Lung (tissue), 4 donors: Measurements from ENCODE around the genes CES1 and MT2A.

GRCh38 chr16:55832285-55833436 is at the start of gene CES1:
Gene CES1, minus strand, starts transcription at chr16:55833096.
- PRO-cap = no peak
- RAMPAGE, long total RNA = start-site peak on the minus strand at chr16:55833091-55833166, 152 and 53 reads in 2 replicates
- RRBS = 6% methylated on average over 12 of the region's 46 CpGs

GRCh38 chr16:56193427-56193956 is 2.2 kb downstream of the GNAO1 start:
- PRO-cap = no peak
- RAMPAGE, long total RNA = no peak
- RRBS = no CpG with 5 or more reads among the region's 24 CpGs

GRCh38 chr16:56211532-56212060 is 20.3 kb downstream of the GNAO1 start:
- PRO-cap = no peak
- RAMPAGE, long total RNA = no peak
- RRBS = no CpG with 5 or more reads among the region's 7 CpGs

GRCh38 chr16:56336247-56336754 is 89.0 kb downstream of the AMFR start:
- PRO-cap = no peak
- RAMPAGE, long total RNA = no peak
- RRBS = no CpG with 5 or more reads among the region's 8 CpGs

GRCh38 chr16:56470259-56470911 is 19.0 kb downstream of the OGFOD1 start:
- PRO-cap = no peak
- RAMPAGE, long total RNA = no peak
- RRBS = no CpG with 5 or more reads among the region's 3 CpGs

GRCh38 chr16:56546813-56547969 is 17.7 kb upstream of the MT4 start:
- PRO-cap = no peak
- RAMPAGE, long total RNA = no peak
- RRBS = no CpG with 5 or more reads among the region's 18 CpGs

DNA sequence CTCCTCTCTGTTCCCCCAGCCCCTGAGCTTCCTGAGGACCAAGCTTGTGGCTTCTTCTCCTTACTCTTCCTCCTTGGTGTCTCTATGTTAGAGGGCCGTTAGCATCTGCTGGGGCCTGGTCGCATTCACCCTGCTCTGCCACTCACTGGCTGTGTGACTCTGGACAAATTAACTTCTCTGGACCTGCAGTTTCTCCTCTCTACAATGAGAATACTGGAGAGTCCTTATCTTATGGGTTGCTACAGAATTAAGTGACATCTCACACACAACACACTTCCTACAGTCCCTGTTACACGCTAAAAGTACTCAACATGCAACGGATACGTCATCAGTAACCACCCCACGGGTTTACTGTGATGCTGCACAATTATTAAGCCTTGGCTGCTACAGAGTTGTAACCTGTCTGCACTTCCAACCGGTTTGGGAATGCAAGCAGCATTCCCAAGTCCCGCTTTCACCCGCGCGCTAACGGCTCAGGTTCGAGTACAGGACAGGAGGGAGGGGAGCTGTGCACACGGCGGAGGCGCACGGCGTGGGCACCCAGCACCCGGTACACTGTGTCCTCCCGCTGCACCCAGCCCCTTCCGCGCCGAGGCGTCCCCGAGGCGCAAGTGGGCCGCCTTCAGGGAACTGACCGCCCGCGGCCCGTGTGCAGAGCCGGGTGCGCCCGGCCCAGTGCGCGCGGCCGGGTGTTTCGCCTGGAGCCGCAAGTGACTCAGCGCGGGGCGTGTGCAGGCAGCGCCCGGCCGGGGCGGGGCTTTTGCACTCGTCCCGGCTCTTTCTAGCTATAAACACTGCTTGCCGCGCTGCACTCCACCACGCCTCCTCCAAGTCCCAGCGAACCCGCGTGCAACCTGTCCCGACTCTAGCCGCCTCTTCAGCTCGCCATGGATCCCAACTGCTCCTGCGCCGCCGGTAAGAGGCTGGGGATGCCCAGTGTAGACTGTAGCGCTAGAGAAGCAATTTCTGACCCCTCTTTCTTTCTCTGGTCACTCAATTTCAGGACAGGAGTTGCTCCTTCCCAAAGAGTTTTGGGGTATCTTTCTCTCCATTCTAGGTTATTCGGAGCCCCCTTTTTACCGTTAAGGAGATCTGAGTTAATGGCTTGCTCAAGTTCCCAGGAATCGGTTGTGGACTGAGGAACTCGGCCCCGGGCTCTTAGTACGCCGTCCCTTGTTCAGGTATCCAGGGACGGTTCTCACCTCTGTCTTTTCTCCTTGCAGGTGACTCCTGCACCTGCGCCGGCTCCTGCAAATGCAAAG is at the start of gene MT2A:
Gene MT2A, plus strand, starts transcription at position 816 of the 1,262 bp plus-strand sequence.
- PRO-cap = bidirectional peak, plus-strand start at position 816 of the sequence, minus-strand start at position 613 of the sequence; unidirectional peak, plus-strand start at position 1,217 of the sequence
- RAMPAGE, long total RNA = start-site peak on the plus strand centred at position 814 of the sequence, 121 bp wide, 1,874 and 99 reads in 2 replicates
- RRBS = under 1% methylated on average over 20 of the region's 72 CpGs

DNA sequence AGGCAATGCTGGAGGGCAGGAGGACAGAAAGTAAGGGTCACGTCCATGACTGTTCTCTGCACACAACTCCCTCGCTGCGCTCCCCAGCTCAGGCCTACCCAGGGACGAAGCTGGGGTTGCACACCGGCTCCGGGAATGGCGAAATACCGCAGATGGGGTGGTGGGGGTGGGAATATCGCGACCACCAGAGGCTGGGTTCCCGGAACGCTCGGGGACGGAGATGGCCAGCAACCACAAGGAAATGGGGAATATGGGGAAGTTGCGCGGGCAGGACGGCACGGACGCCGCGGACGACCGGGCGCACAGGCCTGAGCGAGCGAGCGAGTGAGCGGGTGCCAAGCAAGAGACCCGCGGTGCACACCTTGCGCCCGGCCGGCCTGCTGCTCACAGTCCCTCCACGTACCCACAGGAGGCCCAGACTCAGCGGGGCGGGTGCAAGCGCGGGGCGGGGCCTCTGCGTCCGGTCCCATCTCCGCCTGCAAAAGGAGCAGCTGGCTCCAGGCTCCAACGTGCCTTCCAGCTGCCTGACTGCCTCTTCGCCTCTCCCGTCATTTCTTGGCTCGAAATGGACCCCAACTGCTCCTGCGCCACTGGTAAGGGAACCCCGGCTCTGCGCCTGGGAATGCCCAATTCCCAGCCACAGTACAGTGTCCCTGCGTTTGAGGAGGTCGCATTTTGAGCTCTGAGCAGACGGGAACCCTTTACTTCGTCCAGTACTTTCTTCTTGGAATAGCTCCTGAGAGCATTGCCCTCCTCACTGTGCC is 8.4 kb upstream of the MT1E start:
- PRO-cap = no peak
- RAMPAGE, long total RNA = no peak
- RRBS = 4% methylated on average over 27 of the region's 53 CpGs

- PRO-cap = no peak
- RAMPAGE, long total RNA = no peak
- RRBS = 0% methylated on average over 9 of the region's 34 CpGs
Observed at GRCh38 chr16:56643301-56643836, 4.9 kb downstream of the MT1A start.

DNA sequence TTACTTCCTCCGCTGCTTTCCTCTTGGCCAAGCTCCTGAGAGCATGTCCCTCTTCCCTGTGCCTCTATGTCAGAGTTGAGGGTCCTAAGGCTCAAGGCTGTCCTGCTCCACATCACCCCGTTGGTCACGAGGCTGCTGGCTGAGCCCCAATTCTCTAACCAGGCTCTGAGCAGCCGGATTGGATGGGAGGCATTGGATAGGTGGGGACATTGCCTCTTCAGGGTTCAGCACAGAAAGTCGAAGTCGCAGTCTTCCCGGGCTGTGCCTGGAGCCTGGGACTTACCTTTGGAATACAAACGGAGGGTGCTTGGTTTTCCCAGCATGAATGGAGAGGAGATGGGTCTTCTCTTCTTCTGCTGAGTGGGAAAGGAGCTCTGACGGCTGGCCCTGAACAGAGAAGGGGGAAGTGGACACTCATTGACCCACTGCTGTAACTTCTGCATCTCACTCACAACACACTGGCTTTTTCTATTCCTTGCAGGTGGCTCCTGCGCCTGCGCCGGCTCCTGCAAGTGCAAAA is 471 bp downstream of the MT1H start:
- PRO-cap = no peak
- RAMPAGE, long total RNA = no peak
- RRBS = 19% methylated on average over 4 of the region's 12 CpGs

- PRO-cap = no peak
- RAMPAGE, long total RNA = no peak
- RRBS = no CpG with 5 or more reads among the region's 7 CpGs
Observed at GRCh38 chr16:56814649-56815264, 50.2 kb upstream of the SLC12A3 start.

DNA sequence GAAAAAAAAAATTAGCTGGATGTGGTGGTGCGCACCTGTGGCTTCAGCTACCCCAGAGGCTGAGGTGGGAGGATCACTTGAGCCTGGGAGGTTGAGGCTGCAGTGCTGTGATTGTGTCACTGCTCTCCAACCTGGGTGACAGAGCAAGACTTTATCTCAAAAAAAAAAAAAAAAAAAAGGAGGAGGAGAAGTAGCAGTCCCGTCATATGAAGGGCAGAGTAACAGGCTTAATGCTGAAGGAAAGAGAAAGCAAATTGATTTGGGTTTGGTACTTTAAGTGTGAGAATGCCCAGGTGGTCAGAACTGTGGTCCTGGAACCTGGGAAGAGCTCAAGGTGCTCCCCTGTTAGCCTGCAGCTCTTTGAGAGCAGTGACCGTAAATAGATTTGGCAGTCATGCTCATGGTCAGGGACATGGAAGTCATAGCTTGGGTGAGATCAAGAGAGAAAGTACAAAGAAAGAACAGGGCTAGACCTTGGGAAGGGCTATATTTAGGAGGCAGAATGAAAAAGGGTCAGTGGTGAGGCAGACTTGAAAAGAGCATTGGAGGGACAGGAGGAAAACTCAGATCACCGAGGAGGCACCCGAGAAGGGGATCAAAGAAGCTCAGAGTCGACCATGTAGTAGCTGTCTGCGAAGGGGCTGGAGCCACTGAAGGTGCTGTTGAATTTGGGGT is 13.9 kb upstream of the HERPUD1 start:
- PRO-cap = no peak
- RAMPAGE, long total RNA = no peak
- RRBS = no CpG with 5 or more reads among the region's 7 CpGs

DNA sequence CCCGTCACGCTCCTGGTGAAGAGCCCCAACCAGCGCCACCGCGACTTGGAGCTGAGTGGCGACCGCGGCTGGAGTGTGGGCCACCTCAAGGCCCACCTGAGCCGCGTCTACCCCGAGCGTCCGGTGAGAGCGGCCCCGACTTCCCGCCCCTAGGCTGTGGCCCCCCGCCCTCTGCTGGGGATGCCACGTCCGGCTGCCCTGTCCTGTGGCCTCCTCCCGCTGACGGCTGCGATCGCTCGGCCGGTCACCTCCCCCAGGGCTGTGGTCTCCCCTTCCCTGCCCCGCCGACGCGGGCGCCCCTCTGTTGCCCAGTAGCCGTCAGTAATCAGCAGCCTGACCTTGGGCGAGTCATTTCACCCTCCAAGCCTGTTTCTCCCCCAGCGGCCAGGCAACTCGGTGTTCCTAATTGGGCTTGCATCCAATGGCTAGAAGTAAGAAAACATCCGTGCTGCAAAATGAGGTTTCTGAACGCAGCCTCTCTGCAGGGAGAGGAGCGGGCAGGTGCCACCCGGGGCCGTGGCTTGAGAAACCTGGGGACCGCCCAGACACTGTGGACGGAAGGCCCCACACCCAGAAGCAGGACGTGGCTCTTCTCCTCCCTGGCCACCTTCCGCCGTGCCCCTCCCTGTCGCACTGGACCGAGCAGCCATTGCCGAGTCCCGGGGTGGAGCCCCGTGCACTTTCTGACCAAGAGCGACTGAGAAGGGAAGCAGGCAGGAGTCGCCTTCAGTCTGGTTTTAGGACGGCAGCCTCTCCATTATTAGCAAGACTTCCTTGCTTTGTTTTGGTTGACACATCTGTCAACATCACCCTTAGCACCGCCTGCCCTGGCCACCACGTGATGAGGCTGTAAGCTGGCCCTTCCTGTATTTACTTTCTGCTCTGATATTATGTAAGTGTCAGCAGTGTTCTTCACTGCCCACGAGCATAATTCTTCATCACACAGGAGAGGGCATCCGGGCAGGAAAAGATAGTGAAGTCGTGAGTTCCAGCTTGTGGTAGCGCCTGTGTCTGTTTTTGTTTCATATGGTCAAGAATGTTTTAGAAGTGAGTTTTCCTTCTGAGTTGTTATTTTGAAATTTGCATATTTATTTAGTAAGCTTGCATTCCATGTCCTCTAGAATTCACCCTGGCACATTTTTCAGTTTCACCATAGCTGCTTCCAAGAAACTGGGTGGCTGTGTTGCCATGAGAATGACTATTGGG is 730 bp downstream of the HERPUD1 start:
- PRO-cap = no peak
- RAMPAGE, long total RNA = no peak
- RRBS = 2% methylated on average over 13 of the region's 58 CpGs

DNA sequence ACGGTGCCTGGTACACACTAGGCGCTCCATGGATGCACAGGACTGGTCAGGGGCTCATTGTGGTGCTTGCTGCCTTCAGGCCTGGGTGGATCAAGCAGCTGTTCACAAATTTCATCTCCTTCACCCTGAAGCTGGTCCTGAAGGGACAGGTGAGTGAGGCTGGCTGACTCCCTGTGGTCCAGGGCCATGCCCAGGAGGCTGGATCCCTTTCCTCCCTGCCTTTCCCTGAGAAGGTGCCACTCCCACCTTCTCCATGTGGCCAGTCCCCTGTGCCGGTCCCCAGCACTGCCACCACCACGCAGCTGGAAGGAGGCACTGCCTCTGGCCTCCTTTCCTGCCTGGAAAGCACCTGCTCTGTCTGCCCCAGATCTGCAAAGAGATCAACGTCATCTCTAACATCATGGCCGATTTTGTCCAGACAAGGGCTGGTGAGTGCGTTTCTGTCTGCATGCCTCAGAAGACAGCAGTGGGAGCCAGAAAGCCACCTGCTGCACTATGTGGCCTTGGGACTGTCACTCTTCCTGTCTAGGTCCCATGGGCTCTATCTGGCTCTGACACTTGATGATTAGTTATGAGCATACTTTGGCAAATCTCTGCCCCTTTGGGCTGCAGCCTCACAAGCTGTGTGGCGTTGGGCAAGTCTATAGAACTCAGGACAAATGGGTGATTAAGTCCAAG is 9.3 kb downstream of the CETP start:
- PRO-cap = no peak
- RAMPAGE, long total RNA = no peak
- RRBS = no CpG with 5 or more reads among the region's 8 CpGs

- PRO-cap = no peak
- RAMPAGE, long total RNA = no peak
- RRBS = no CpG with 5 or more reads among the region's 9 CpGs
Observed at GRCh38 chr16:56990588-56991164, 1.3 kb downstream of the NLRC5 start.

- PRO-cap = no peak
- RAMPAGE, long total RNA = no peak
- RRBS = no CpG with 5 or more reads among the region's 6 CpGs
Observed at GRCh38 chr16:57016239-57016548, 26.8 kb downstream of the NLRC5 start.

GRCh38 chr16:57093666-57094546 is 1.5 kb downstream of the CPNE2 start:
- PRO-cap = no peak
- RAMPAGE, long total RNA = no peak
- RRBS = no CpG with 5 or more reads among the region's 18 CpGs

GRCh38 chr16:57117141-57117713 is 24.8 kb downstream of the CPNE2 start:
- PRO-cap = no peak
- RAMPAGE, long total RNA = no peak
- RRBS = no CpG with 5 or more reads among the region's 17 CpGs

- PRO-cap = no peak
- RAMPAGE, long total RNA = no peak
- RRBS = no CpG with 5 or more reads among the region's 4 CpGs
Observed at GRCh38 chr16:57132443-57133074, 40.2 kb downstream of the CPNE2 start.

DNA sequence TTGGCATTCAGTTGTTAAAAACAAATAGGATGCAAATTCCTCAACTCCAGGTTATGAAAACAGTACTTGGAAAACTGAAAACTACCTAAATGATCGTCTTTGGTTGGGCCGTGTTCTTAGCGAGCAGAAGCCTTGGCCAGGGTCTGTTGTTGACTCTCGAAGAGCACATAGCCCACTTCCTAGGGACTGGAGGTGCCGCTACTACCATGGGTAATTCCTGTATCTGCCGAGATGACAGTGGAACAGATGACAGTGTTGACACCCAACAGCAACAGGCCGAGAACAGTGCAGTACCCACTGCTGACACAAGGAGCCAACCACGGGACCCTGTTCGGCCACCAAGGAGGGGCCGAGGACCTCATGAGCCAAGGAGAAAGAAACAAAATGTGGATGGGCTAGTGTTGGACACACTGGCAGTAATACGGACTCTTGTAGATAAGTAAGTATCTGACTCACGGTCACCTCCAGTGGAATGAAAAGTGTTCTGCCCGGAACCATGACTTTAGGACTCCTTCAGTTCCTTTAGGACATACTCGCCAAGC is 18.5 kb downstream of the RSPRY1 start:
- PRO-cap = no peak
- RAMPAGE, long total RNA = no peak
- RRBS = no CpG with 5 or more reads among the region's 14 CpGs